ENCODE measurements around the genes CHAC2 and MTIF2.

DNA sequence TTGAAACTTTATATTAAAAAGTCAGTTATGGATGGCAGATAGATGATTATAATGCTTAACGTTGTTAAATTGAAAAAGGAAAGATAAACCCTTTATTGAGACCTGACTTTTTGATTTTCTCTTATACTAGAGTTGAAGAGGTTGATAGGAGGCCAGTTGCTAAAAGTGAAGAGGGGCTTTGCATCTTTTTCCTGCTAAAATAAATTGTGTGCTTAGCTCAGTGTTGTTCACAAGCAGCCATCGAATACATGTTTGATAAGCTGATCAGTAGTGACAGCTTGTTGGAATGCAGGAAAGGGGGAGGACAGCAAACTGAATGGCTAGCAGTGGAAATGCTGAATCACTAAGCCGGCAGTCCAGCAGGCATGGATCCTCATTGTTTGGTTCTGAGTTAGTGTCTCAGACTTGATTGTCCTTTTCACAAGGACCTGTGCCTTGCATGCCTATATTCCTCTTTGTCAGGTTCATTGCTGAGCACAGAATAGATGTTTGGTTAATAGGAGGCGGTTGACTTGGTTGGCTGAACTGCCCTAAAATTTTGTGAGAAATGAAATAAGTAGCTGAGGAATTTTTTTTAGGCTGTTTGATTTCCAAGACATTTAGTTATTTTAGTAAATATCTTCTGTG, 21.6 kb upstream of the STON1 start:
- PRO-cap: no peak
- RAMPAGE, long total RNA, 4 experiments: no peak in any of the 4 experiments

DNA sequence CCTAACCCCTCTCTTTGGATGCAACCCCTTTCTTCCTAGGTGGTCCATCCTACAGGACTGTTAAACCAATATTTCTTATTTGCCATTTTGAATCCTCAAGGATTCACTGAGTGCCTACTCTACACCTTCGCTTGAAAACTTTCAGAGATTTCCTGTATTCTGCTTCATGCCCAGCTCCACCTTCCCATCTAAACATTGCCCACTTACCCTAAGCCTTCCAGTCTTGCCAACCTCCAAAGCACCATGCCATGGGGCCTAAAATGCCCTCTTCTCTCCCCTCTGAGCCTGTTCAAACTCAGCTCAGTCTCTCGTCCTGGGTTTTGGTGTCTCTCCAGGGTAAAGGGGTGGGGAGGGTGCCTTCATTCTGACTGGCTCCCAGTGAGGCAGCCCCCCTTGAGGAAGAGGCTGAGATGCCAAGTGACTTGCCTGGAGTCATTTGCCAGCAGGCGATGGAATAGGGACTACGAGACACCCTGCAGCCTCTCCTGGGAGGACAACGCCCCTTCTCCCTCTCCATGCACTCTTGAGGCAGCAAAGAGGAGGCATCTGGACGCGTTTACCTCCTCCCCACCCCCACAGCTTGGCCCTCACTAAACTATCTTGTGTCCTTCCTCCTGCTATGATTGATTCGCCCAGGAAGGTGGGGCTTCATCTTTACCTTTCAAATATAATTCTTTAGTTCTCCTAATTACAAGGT, 858 bp upstream of the STON1 start:
- PRO-cap: no peak
- RAMPAGE, long total RNA, 4 experiments: no peak in any of the 4 experiments

DNA sequence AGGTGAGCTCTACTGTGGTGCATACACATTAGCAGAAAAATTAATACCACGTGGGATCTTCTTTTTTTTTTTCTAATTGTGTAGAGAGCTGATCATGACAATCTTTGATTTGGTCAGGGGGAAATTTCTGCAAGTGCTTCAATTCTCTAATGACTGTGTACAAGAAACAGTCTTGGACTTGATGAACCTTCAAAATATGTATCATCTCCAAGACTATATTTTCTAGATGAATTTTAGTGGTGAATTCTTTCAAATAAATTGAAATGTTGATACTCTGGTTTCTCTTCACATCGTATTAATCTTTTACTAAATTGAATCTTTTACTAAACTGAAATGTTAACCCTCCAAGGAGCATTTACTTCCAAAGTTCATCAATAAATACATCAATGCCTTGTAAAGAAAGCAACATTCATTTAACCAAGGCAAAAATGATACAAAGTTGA, 910.1 kb upstream of the FSHR start:
- PRO-cap: no peak
- RAMPAGE, long total RNA, 4 experiments: no peak in any of the 4 experiments

DNA sequence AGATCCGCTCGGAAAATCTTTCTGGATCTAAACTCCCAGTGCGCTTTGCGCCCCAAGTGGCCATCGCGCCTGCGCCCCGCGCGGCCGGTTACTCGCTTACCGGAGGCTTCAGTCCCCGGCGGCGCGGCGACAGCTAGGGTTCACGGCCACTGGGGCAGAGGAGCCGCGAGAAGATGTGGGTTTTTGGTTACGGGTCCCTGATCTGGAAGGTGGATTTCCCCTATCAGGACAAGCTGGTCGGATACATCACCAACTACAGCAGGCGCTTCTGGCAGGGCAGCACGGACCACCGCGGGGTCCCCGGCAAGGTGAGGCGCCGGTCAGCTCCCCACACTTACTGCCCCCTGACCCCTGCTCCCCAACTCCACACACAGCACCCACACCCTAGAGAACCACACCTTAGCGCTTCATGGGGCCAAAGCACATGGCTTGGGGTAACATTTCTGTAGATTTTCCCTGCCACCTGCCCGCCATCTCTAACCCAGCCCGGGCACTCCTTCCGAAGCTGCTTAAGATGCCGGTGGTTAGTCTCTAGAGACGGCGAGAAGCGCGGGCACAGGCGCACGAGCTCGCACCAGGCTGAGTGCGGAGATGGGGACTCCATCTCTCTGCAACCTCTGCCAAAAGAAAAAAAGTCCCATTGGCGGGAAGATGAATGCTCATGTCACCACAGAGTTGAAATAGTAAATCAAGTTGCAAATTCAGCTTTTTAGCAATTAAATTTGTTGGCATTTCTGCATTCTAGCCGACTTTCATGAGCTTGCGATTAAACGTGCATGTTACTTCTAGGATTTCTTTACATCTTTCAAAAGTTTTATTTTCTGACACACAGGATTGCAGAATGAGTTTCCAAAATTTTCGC, at the start of gene CHAC2:
Gene CHAC2, plus strand, starts transcription at position 91 of the 862 bp plus-strand sequence.
- PRO-cap: no peak
- RAMPAGE, long total RNA, 4 experiments: start-site peak on the plus strand in 3 of 4 experiments, centred at positions 114 to 130 of the sequence, 19 to 129 reads per replicate

DNA sequence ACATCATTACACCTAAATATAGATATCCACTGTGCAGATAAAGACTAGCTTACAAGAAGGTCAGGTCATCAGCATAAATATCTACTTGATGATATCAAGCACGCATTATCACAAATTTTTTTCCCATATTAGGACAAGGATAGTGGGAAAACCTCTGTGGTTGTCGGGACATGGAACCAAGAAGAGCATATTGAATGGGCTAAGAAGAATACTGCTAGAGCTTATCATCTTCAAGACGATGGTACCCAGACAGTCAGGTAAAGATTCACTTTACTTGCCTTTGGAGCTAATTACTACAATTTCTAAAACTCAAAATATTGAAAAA, 25.9 kb downstream of the ERLEC1 start:
- PRO-cap: no peak
- RAMPAGE, long total RNA, 4 experiments: no peak in any of the 4 experiments

GRCh38 chr2:53873975-53874594, 14.3 kb upstream of the GPR75 start:
- PRO-cap: no peak
- RAMPAGE, long total RNA, 4 experiments: no peak in any of the 4 experiments

DNA sequence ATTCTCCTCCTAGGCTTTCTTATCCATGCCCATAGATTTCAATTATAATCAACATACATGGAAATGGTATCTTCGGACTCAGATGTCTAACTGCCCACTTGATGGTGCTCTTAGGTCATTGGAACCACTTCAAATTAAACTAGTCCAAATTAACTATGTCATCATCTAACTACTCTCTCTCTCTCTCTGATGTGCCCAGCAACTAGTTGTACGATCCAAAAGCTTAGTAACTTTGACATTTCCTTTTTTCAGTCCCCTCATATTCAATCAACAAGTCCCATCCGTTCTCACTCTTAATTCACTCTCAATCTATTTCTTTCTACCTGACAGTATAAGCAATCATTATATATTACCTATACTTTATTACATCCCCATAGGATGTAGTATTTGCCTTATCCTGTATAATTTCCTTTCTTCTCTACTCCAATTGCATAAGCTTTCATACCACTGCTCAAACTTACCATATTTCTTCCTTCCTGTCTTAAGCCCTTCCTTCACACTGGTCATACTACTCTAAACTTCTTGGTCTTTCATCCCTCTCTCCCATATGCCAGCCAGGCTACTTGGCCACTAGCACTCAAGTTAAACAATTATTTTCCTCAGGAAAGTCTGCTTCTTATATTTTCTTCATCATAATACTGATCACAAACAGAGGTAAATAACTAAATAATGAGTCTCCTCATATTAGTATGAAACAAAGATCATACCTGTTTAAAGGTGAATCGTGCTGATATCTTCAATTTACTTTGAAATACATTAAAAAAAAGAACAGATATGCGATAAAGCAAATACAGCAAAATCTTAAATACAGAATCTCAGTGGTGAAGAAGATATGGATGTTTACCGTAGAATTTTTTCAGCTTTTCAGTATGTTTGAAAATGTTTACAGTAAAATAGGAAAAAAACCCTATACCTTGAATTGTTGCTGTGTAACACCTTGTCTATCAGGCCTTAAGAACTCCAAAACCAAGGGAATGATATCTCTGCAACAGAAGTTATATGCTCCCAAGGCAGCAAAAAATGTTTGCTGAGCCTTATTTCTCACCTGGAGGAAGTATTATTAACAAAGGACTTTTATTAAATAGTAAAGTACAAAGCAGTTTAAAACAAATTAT, 43.7 kb upstream of the GPR75 start:
- PRO-cap: no peak
- RAMPAGE, long total RNA, 4 experiments: no peak in any of the 4 experiments

GRCh38 chr2:54402248-54402927, 53.7 kb upstream of the SPTBN1 start:
- PRO-cap: no peak
- RAMPAGE, long total RNA, 4 experiments: no peak in any of the 4 experiments

DNA sequence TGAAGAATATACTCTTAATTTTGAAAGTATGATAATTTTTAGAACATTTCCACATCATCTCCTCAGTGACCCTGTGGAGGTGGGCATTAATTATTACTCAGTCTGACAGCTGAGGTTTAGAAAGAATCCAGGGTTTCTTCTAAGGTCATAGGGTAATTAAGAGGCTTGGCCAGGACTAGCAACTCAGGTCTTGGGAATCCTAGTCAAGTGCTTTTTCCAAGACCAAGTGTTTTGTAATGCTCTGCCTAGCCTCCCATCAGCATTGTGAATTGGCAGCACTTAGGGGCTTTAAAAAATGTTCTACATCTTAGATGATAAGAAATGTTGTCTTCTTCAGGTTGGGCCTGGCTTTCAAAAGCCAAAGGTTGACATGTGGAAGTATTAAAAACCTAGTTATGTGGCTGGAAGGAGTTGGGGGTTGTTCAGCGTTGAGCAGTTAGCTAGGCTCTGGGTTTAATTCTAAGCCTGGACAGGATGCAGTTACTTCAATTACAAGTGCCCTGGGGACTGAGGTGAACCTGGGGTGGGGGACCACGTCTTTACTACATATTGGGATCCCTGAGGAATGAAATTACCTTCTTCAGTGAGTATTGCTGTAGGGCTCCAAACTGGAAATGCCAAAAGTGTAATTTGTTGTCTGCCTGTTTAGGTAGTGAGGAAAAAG, 100.7 kb downstream of the SPTBN1 start:
- PRO-cap: no peak
- RAMPAGE, long total RNA, 4 experiments: start-site peak on the plus strand in 1 of 4 experiments, centred at position 468 of the sequence, 22 reads per replicate

- PRO-cap: no peak
- RAMPAGE, long total RNA, 4 experiments: no peak in any of the 4 experiments
These were observed 102.8 kb downstream of the SPTBN1 start for GRCh38 chr2:54558934-54559357.

DNA sequence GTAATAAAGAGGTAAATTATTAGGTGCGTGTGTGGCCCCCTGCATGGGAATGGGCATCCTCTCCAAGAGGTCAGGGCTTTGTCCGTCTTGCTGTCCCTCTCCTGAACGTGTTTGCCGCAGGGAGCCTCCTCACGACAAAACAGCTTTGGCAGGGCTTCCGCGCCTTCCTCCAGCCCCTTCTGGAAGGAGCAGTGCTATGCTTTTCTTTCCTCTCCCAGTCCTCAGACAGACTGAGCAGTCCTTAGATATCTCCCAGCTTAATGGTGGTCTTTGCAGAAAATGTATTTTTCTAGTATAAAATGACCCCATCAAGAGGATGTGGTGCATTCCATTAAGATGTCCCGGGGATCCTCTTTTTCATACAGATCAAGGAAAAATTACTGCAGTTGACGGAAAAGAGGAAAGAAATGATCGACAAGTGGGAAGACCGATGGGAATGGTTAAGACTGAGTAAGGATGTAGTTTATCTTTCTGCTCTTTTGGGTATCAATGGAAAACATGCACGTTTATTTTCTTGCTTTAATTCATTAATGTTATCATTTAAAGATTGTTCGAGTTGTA, 67.8 kb upstream of the EML6 start:
- PRO-cap: no peak
- RAMPAGE, long total RNA, 4 experiments: start-site peak on the plus strand in 1 of 4 experiments, centred at position 401 of the sequence, 65 reads per replicate

- PRO-cap: no peak
- RAMPAGE, long total RNA, 4 experiments: no peak in any of the 4 experiments
These were observed 34.0 kb downstream of the EML6 start for GRCh38 chr2:54757383-54758011.

DNA sequence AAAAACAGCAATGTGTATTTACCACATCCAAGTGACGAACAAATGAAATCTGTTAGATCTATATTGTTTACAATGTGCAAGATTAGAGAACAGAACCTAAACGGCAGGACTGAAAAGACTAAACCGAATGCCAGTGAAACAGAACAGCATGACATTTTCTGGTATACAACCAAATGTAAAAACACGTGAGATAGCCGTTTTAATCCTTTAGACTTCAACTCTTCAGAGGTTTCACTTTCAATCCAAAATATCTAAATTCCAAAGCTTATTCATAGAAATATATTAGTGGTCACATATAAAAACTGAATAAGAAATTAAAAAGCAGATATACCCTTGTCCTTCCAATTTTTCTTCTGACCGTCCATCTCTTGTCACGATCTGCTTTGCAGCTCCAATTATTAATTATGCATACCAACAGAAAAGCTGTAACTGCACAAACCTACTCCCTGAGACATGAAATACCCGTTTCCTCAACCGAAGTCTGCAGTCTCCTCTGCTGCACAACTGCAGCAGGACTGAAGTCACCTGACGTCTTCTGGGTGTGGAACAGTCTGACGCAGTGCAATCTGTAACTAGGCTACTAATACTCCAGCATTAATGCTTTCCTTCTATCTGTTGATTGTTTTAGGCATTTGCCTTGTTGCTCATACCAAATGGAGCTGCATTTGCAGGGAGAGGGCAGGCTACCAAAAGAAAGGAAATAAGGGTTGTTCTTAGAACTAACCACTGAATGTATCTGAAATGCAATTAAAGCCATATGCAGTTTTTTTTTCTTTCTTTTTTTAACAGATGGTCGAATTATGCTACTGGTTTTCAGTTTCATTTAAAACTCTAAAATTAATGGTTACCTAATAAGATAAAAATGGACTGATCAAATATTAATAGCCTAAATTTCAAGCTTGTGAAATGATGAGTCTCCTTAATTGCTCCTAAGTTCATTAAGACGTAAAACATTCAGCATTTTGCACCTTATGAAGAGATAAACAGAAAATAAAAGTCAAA, 40.2 kb downstream of the RTN4 start:
- PRO-cap: no peak
- RAMPAGE, long total RNA, 4 experiments: start-site peak on the minus strand in 3 of 4 experiments, centred at positions 484 to 565 of the sequence, 102 to 1,608 reads per replicate

GRCh38 chr2:55048435-55048865, 1.8 kb downstream of the RTN4 start:
- PRO-cap: no peak
- RAMPAGE, long total RNA, 4 experiments: no peak in any of the 4 experiments

GRCh38 chr2:55111611-55112227, 61.5 kb upstream of the RTN4 start:
- PRO-cap: no peak
- RAMPAGE, long total RNA, 4 experiments: no peak in any of the 4 experiments

GRCh38 chr2:55133652-55134387, 83.6 kb upstream of the RTN4 start:
- PRO-cap: no peak
- RAMPAGE, long total RNA, 4 experiments: no peak in any of the 4 experiments

- PRO-cap: no peak
- RAMPAGE, long total RNA, 4 experiments: no peak in any of the 4 experiments
These were observed 87.4 kb upstream of the RTN4 start for GRCh38 chr2:55137579-55138151.

GRCh38 chr2:55269095-55269704, at the start of gene MTIF2:
TSS of gene MTIF2 (minus strand) at chr2:55269231.
- PRO-cap: unidirectional peak, minus-strand start at chr2:55269217
- RAMPAGE, long total RNA, 4 experiments: start-site peak on the minus strand in 2 of 4 experiments, at chr2:55269213-55269248 at its widest, 99 to 142 reads per replicate

DNA sequence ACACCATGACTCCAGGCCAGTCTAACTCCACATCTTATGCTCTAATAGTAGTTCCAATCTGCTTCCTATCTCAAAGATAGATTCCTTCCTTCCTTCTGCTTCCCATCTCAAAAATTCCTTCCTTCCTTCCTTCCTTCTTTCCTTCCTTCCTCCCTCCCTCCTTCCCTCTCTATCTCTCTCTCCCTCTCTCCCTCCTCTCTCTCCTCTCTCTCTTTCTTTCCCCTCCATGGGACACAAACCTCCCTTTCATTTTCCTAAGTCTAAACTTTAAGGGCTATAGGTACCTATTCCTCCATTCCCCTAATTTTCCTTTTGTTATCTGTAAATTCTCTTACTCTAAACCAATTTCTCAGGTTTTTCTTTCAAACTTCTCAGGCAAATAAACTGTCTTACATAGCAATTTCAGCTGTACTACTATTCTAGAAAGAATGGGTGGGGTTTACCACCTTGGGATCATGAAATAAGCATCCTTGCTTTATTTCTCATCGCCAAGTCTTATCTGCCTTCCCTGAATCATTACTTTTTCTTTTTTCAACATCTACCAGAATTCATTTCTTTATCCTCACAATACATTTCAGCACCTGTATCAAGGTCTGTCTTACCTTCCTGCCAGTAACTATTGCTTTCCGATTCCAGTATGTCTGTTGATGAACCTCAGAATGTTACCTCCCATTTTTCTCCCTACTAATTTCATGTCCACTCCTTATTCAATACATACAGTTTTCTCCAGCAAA, 62.3 kb downstream of the CCDC88A start:
- PRO-cap: no peak
- RAMPAGE, long total RNA, 4 experiments: no peak in any of the 4 experiments

DNA sequence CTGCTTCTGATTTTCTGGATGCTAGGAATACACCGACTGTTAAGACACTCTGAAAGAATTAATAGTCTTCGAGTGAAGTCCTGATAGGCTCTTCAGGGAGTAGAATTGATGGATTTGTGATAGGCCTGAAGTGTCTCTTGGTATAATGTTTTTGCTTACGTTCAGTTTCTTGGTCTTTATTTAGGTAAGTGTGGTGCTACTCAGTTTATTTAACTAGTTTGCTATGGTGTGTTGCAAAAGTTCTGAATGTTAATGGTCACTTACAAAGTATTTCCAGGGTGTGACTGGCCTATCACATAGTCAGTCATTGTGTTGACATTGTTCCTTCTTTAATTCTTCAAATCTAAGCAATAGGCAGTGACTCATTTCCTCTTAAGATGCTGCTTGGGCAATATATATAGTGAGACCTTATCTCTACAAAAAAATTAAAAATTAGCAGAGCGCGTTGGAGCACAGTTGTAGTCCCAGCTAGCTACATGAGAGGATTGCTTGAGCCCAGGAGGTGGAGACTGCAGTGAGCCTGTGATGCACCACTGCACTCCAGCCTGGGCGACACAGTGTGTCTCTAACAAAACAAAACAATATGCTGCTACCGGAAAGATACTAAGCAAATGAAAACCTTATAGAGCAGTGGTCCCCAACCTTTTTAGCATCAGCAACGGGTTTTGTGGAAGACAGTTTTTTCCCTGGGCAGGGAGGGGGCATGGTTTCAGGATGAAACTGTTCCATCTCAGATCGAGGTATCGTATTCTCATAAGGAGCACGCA, 5.8 kb upstream of the CCDC88A start:
- PRO-cap: no peak
- RAMPAGE, long total RNA, 4 experiments: no peak in any of the 4 experiments